Jurkat, Clone E6-1 (cell line): ENCODE measurements around the genes LRIG2 and MAGI3.

- RRBS, result no CpG with 5 or more reads among the region's 4 CpGs
Observed at GRCh38 chr1:112935722-112936324, 20.2 kb downstream of the SLC16A1 start.

GRCh38 chr1:112955712-112955999, 340 bp downstream of the SLC16A1 start:
- RRBS, result 1% methylated on average over 4 of the region's 22 CpGs

DNA sequence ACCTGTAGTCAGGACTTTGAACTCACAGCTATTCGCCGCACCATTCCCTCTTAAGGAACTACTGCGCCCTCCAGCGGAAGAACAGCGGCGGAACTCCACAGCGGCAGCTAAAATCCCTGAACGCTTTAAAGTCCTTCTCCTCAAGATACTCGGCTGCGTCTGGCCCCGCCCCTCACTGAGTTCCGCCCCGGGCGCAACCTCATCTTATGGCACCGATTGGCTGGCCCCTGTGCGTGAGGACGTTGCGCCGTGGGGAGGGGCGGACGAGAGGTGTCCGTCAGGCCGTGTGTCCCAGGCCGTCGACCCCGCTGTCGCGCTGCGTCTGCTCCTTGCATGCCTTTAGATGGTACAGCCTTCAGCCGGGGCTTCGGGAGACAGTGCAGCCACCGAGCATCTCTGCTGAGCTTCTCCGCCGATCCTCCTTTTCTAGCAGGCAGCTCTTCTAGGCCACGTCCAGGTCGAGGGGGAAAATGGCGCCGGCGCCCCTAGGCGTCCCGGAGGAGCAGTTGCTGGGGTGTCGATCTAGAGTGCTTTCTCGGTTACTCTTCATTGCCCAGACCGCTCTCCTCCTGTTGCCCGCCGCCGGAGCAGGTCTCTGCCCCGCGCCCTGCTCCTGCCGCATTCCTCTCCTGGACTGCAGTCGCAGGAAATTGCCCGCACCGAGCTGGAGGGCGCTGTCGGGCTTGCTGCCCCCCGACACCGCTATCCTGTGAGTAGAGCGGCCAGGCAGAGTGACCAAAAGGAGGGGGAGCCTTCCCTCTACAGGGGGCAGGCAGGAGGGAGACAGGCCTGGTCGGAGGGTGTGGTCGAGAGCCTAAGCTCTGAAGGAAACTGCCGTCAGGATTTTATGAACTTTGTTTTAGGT, at the start of gene LRIG2:
LRIG2 (plus strand) TSS at position 262 of the 865 bp plus-strand sequence.
- RRBS, result 2% methylated on average over 6 of the region's 61 CpGs

DNA sequence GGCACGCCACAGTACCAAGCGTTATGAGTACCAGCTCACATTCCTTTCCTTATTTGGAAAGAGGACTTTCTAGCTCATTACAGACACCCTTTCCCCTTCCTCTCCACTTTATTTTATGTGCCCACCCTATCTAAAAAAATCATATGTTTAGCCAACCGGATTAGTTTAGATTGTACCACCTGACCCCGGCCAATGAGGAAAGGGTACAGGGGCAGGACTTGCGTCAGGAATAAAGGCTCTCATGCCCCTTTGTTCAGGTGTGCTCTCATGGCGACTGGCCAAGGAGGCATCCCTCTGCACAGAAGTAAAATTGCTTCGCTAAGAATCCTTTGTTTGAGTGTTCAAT, 129.4 kb downstream of the LRIG2 start:
- RRBS, result no CpG with 5 or more reads among the region's 7 CpGs

DNA sequence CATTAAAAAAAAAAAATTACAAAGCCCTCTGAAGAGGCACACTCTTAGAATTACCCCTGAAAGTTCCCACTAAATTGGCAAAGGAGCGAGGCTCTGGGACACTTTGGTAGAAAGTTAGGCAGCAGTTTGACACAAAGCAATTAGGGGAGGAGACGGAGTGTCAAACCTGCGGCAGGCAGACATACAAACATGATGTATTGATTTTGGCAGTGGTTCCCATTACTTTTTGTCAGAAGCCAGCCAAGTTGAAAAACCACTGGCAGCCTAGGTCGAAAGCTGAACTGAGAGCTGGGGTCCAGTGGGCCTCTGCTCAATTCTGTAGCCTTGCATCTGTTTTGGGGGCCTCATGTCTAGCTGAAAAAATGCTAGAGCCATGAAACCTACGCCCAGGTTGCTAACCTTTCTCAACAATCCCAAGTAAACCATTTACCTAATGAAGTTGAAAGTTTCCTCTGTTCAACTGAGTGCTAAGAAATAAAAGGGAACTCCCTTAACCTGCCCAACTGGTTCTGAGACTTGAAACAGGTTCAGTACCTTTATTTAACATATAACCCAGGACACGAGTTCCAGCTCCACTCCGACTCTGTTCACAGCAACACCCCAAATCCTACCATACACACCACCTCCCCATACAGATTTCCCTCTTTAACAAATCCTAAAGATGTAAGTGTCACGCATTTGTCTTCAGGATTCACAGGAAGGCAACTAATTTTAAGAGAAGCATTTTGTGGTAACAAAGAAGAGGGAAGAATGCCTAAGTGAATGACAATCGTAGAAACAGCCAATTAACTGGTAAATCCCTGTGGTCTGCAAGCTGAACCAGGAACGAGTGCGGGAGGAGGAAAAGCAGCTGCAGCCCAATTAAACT, 134.8 kb upstream of the MAGI3 start:
- RRBS, result no CpG with 5 or more reads among the region's 11 CpGs

- RRBS, result 2% methylated on average over 39 of the region's 63 CpGs
Observed at GRCh38 chr1:113390362-113390912, at the start of gene MAGI3. Gene MAGI3 (plus strand): TSS chr1:113390515.

DNA sequence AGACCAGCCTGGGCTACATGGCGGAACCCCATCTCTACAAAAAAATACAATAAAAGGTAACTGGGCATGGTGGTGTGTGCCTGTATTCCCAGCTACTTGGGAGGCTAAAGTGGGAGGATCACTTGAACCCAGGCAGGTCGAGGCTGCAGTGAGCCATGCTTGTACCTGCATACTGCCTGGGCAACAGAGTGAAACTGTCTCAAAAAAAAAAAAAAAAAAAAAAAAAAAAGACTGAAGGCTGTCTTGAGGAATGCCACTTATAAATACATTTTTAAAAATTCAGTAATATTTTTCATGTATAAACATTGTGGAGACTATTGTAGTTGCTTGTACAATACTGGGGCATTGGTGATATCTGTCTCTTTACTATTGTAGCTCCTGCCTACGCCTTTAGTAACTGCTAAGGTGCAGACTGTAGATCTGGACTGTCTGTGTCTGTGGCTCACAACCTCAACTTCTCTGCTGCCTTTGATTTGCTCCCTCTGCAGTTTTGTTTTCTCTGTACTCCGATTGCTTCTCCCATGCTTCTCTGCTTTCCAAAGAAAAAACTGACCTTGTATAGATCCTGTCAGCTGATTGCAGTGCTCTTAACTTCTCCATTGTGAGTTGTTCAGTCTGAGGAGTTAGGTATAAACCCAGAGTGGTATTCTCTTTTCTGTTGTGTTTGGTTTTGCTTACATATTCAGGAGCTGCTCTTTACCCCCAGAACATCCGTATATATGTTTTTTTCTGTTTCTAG, 15.1 kb downstream of the MAGI3 start:
- RRBS, result no CpG with 5 or more reads among the region's 5 CpGs

DNA sequence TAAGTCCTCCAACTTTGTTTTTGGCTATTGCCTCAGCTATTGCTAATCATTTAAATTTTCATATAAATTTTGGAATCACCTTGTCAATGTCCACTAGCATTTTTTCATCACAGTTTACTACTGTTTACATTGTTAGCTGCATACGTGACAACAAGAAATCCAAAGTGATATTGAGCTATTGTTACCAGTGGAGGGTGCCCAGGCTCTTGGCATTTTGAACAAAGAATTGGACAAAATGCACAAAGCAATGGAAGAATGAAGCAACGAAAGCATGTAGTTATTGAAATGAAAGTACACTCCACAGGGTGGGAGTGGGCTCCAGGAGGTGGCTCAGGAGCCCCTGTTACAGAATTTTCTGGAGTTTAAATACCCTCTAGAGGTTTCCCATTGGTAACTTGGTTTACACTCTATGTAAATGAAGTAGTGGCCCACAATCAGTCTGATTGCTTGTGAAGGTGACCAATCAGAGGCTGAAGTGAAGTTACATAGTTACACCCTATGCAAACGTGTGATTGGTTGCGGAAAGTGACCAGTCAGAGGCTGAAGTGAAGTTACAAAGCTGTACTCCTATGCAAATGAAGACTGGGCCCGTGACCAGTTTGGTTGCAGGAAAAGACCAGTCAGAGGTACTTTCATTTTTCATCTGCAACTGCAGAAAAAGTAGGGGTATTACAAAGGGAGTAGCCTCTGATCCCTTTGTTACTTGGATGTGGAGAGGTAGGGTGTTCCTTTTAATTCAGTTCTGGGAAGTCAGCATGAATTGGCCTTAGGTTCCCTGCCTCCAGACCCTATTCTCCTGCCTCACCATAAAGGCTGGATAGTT, 39.0 kb downstream of the MAGI3 start:
- RRBS, result no CpG with 5 or more reads among the region's 5 CpGs

DNA sequence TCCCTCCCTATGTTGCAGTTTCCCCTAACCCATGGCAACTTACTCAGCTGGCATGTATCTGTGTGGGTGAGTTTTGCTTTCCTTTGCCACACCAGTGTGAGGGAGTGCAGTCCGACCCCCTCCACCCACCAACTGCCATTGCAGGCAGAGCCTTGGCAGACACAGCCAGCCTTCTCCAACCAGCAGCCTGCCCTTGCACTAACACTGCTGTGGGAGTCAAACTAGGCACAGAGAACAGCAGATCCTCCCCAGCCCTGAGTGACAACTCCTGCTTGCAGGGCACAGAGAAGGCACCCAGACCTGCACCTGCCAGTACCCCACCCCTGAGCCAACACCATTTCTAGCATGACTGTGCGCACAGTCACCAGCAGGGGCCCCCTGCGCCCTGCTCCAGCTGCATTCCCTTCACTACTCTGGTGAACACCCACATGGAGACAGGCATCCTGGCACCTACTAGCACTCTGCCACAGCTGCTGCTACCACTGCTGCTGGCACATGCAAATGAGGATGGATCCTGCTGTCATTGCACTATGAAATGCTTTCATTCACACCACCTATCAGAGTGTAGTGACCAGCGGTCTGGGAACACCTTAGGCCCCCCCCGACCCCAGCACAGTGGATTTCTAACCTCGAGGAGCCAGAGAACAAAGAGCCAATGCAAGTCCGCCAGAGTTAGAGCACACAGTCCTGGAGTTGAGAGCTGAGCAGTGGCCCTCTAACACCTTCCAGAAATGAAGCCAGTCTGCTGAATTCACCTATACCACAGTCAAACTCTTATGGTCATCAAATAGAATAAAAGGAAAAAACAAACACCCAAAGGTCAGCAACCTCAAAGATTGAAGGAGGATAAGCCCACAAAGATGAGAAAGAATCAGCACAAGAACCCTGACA, 98.5 kb downstream of the MAGI3 start:
- RRBS, result no CpG with 5 or more reads among the region's 7 CpGs

- RRBS, result no CpG with 5 or more reads among the region's 10 CpGs
Observed at GRCh38 chr1:113557440-113558071, 167.2 kb downstream of the MAGI3 start.

GRCh38 chr1:113690995-113691932, 68.0 kb downstream of the PHTF1 start:
- RRBS, result no CpG with 5 or more reads among the region's 4 CpGs

GRCh38 chr1:113793577-113793827, 18.8 kb downstream of the RSBN1 start:
- RRBS, result no CpG with 5 or more reads among the region's 5 CpGs

- RRBS, result no CpG with 5 or more reads among the region's 5 CpGs
Observed at GRCh38 chr1:113869610-113869991, 17.8 kb downstream of the BCL2L15 start.

GRCh38 chr1:113903357-113904019, 1.1 kb downstream of the AP4B1 start:
- RRBS, result no CpG with 5 or more reads among the region's 1 CpG

DNA sequence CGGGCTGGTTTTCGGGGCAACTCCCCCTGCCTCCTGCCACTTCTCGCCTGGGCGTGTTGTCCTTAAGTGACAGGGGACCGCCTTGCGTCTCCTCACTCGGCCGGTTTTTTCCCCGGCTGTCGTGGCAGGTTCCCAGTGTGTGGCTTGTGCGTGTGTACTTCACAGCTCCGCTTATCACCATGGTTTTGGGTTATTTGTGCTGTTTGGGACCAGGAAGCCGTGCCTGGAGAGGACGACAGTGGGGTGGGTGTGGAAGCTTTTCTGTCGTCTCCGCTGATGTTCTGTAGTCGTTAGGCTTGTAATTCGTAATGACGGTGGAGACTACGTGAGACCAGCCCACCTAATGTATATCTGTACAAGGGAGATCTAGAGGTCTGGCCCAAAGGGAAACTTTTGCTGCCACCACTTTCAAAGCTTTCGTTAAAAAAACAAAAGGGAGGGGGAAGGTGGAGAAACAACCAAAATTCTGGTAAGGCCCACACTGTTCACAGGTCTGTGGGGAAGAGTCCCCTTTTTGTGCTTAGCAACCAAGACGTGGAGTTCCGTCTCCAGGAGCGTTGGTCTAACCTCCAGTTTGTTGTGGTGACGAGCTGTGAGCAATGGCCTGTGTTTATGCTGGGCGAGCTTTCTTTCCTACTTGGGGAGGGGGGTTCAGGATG, 1.2 kb downstream of the HIPK1 start:
- RRBS, result 3% methylated on average over 1 of the region's 26 CpGs

DNA sequence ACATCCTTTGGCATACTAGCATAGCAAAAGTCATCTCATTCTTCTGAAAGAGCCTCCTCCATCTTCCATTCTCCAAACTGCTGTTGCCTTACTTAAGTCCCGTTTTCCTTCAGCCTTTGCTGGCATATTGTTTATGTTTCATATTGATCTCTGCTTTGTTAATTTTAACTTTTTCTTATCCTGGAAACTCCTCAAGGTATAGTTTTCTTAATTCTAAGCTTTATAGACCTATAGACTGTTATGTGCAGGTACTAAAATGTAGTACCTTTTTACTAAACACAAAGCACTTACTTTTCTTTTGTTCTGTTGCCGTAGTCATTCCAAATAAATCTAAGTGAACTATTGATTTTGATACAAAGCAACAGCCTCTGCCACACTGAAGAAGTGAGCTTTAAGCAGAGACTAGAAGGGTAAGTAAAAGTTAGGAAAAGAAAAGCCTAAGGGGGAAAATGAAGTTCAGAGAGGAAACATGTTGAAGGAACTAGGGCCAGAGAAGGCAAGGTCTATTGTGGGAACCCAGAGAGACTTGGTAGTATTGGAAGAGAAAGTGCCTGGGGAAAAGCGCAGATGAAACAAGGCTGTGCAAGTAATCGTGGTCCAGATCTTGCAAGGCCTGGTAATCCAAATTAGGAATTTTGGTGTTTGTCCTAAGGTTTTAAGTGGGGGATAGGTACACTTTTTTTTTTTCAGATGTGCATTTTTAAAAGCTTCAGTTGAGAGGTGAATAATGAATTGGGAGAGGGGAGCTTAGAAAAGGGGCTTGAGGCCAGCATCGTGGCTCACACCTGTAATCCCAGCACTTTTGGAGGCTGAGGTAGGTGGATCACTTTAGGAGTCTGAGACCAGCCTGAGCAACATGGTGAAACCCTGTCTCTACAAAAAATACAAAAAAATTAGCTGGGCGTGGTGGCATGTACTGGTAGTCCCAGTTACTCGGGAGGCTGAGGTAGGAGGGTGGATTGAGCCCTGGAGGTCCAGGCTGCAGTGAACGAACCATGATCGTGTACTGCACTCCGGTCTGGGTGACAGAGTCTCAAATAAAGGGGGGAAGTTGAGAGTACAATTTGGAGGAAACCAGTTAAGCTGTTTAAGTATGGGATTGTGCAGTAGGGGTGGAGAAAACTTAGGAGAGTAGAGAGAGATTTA, 4.1 kb downstream of the HIPK1 start:
- RRBS, result no CpG with 5 or more reads among the region's 10 CpGs

DNA sequence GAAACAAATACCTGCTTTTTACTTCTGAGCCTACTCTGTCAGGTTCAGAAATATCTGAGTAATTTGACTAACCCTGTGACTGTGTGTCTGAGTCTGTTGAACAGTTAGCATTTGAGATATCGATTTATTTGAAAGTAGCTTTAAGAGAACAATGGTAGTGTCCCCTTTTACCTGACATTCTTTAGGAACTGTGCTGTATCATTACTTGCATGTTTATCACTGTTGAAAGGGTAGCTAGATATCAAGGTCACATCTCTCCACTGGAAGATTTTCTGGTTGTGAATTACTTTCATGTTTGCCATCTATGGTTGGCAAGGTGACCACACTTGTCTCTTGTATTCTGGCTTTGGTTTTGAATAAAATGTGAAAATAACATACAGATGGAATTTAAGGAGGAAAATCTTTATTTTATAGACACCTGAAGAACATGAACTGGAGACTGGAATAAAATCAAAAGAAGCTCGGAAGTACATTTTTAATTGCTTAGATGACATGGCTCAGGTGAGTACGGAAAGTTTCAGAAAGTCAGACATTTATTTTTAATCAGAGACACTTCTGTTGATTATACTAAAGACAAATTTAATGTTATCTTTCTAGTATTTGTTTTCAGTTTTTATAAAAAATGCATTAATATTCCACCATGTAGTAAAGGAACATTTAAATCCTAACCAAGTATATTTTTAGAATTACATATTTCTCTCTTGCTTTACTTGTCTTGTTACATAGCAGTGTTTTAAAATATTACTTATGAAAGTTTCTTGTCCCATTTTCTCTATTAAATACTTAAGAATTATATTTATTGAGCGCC, 23.9 kb upstream of the OLFML3 start:
- RRBS, result no CpG with 5 or more reads among the region's 4 CpGs

DNA sequence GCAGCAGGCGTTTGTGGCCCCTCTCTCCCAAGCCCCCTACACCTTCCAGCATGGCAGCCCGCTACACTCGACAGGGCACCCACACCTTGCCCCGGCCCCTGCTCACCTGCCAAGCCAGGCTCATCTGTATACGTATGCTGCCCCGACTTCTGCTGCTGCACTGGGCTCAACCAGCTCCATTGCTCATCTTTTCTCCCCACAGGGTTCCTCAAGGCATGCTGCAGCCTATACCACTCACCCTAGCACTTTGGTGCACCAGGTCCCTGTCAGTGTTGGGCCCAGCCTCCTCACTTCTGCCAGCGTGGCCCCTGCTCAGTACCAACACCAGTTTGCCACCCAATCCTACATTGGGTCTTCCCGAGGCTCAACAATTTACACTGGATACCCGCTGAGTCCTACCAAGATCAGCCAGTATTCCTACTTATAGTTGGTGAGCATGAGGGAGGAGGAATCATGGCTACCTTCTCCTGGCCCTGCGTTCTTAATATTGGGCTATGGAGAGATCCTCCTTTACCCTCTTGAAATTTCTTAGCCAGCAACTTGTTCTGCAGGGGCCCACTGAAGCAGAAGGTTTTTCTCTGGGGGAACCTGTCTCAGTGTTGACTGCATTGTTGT, 6.1 kb upstream of the OLFML3 start:
- RRBS, result no CpG with 5 or more reads among the region's 10 CpGs

DNA sequence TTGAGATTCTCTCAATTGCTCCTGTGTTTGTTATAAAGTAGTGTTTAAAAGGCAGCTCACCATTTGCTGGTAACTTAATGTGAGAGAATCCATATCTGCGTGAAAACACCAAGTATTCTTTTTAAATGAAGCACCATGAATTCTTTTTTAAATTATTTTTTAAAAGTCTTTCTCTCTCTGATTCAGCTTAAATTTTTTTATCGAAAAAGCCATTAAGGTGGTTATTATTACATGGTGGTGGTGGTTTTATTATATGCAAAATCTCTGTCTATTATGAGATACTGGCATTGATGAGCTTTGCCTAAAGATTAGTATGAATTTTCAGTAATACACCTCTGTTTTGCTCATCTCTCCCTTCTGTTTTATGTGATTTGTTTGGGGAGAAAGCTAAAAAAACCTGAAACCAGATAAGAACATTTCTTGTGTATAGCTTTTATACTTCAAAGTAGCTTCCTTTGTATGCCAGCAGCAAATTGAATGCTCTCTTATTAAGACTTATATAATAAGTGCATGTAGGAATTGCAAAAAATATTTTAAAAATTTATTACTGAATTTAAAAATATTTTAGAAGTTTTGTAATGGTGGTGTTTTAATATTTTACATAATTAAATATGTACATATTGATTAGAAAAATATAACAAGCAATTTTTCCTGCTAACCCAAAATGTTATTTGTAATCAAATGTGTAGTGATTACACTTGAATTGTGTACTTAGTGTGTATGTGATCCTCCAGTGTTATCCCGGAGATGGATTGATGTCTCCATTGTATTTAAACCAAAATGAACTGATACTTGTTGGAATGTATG, 4.9 kb upstream of the OLFML3 start:
- RRBS, result no CpG with 5 or more reads among the region's 3 CpGs

DNA sequence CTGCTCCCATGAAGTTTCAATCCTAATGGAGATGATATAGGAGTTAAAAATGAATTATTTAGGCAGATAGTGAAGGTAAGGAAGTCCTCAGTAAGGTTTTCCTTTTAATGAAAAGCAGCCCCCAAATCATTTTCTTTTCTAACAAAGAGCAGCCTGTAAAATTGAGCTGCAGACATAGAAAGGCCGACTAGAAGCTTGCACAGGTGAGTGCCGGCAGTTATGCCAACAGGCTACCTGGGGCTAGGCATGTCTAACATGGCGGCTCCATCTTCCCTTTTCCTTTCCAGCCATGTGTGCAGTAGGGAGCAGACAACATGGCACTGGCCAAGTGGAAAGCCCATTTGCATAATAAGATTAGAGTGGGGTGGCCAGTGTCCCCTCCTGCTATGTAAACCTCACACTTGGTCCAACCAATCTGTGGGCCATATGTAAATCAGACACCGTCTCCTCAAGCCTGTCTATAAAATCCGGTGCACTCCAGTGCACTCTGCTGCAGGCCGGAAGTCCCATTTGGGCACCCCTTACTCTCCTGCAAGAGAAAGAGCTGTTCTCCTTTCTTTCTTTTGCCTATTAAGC, 43.9 kb downstream of the OLFML3 start:
- RRBS, result no CpG with 5 or more reads among the region's 6 CpGs